SK-MEL-5 (cell line): ENCODE measurements around a stretch of chr7.

DNA sequence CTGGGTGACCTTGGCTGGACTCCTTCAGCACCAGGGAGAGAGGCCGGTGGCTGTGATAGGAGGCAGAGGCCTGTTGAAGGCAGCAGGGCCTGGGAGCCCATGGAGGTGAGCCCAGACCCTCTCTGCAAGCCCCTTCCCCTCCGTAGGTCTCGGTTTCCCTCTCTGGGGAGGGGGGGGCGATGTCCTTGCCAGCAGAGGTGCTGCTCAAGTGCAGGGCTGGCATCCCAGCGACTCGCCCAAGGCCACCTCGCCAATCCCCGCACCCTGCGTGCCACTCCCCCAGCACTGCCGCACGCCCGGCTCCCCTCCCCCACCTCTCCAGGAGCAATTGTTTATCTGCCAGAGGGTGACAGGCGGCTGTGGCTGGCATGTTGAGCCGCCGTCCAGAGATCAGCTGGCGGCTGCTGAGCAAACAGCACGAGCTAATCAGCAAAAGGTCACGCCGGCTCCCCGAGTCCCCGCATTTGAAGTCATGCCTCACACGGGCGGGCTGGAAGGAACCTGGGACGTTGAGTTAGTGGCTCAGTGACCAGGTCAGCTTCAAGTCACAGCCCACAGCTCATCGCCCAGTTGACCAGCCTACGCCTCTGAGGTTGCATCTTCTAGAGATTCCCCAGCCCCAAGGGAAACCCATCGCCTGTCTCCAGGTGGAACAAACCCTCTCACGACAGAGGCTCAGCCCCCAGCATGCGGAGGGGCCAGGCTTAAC lies 43.7 kb downstream of the ELFN1 start:
RAMPAGE:
- cytosol, long total RNA, result no peak
- long total RNA, result no peak
- nucleus, long total RNA, result no peak

DNA sequence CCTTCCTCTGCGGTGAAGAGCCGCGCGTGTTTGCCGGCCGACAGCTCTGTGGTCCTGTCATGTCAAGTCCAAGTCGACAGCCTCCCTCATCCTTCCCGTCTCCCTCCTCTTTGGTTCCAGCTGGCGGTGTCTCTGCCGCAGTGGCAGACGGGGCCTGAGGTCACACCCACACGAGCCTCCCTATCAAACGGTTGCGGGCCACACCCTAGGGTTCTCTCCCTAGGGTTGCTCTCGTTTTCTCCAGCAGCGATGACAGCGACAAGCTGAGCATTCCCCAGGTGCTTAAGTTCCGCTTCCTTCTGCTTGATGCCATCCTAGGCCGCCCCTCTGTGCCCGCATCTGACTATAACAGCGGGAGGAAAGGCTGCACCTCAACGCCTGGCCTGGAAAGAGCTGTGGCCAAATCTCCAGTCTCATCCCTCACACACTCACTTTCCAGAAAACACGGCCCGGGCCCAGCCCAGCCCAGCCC lies 185.0 kb downstream of the ELFN1 start:
RAMPAGE:
- cytosol, long total RNA, result no peak
- long total RNA, result no peak
- nucleus, long total RNA, result no peak

RAMPAGE:
- cytosol, long total RNA, result no peak
- long total RNA, result no peak
- nucleus, long total RNA, result no peak
Measured at GRCh38 chr7:1922065-1922800, 252.2 kb downstream of the ELFN1 start.

DNA sequence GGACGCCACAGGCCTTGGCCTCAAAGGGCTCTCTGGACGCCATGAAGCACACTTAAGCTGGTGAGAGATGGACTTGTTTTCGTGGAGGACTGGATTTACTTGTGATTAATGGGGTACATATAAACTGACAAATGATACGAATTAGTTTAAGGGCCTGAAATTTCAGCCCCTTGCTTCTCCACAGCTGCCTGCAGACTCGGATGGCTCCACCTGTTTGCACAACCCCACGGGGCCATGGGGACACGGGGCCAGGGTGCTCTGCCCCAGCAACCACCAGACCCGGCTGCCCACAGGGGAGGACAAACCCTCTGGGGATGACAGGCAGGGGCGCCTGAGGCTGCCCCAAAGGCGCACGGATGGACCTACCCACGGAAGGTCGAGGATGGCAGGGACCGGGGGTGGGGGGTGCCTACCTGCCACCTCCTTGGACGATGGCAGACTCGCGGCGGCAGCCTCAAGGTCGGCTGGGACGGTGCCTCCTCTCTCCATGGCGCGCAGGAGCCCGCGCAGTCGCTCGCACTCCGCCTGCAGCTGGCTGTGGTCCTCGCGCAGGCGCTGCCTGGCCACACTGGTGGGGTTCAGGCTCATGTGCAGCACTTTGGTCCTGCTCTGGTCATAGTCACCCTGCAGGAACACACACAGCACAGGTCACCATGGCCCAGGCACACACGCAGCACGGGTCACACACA lies 266.3 kb downstream of the ELFN1 start:
RAMPAGE:
- cytosol, long total RNA, result no peak
- long total RNA, result no peak
- nucleus, long total RNA, result no peak

GRCh38 chr7:1938317-1938920 lies 268.3 kb downstream of the ELFN1 start:
RAMPAGE:
- cytosol, long total RNA, result no peak
- long total RNA, result no peak
- nucleus, long total RNA, result no peak

DNA sequence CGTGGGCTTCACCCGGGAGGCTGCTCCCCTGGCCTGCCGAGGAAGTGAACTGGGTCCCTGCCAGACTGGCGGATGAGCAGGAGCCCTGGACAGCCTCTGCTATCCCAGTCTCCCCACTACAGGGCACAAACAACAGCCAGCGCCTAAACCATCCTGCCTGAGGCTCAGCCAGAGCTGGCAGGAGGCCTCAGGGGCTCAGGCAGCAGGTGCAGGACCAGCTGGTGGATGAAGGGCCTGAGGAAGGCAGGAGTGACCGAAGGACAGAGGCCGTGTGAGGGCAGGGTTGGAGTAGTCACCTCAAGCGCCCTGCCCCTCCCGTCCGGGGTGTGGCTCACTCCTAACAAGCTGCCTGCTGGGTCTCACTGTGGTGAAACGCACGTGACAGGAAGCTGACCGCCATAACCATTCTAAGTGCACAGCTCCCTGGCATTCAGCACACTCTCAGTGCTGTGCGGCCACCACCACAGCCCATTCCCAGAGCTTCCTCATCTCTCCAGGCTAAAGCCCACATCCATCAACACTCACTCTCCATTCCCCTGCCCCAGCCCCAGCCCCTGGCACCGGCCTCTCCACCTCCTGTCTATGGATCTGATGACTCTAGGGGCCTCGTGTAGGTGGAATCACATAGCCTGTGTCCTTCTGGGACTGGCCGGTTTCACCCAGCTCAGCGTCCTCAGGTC lies 281.1 kb downstream of the ELFN1 start:
RAMPAGE:
- cytosol, long total RNA, result no peak
- long total RNA, result no peak
- nucleus, long total RNA, result no peak

RAMPAGE:
- cytosol, long total RNA, result no peak
- long total RNA, result no peak
- nucleus, long total RNA, result no peak
Measured at GRCh38 chr7:2018567-2019249, 214.0 kb downstream of the MAD1L1 start.

GRCh38 chr7:2019342-2020495 lies 213.0 kb downstream of the MAD1L1 start:
RAMPAGE:
- cytosol, long total RNA, result no peak
- long total RNA, result no peak
- nucleus, long total RNA, result no peak

GRCh38 chr7:2084697-2085254 lies 148.0 kb downstream of the MAD1L1 start:
RAMPAGE:
- cytosol, long total RNA, result no peak
- long total RNA, result no peak
- nucleus, long total RNA, result no peak

GRCh38 chr7:2137906-2139033 lies 94.5 kb downstream of the MAD1L1 start:
RAMPAGE:
- cytosol, long total RNA, result no peak
- long total RNA, result no peak
- nucleus, long total RNA, result no peak

GRCh38 chr7:2299016-2299738 lies 15.1 kb downstream of the SNX8 start:
RAMPAGE:
- cytosol, long total RNA, result no peak
- long total RNA, result no peak
- nucleus, long total RNA, result no peak

DNA sequence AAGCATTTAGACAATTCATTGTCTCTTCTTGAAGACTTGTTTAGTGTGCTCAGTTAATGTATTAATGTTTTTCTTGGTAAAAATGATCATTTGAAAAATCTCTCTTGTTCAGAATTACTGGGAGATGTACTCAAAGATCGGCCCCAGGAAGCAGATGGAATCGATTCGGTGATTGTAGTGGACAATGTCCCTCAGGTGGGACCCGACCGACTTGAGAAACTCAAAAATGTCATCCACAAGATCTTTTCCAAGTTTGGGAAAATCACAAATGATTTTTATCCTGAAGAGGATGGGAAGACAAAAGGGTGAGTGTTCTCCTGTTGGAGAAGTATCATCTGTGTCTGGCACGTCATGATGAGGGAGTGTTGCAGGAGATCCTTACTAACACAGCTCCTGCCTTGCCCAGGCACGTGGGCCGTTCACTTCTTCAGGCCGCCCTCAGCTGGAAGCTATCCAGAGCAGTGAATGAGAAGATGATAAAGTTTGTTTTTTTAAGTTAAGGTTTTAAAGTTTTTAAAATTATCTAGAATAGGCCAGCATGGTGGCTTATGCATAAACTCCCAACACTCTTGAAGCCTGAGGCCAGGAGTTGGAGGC lies 6.1 kb downstream of the EIF3B start:
RAMPAGE:
- cytosol, long total RNA, result no peak
- long total RNA, result no peak
- nucleus, long total RNA, result no peak

RAMPAGE:
- cytosol, long total RNA, result no peak
- long total RNA, result no peak
- nucleus, long total RNA, result no peak
Measured at GRCh38 chr7:2508830-2509434, 10.6 kb upstream of the LFNG start.

DNA sequence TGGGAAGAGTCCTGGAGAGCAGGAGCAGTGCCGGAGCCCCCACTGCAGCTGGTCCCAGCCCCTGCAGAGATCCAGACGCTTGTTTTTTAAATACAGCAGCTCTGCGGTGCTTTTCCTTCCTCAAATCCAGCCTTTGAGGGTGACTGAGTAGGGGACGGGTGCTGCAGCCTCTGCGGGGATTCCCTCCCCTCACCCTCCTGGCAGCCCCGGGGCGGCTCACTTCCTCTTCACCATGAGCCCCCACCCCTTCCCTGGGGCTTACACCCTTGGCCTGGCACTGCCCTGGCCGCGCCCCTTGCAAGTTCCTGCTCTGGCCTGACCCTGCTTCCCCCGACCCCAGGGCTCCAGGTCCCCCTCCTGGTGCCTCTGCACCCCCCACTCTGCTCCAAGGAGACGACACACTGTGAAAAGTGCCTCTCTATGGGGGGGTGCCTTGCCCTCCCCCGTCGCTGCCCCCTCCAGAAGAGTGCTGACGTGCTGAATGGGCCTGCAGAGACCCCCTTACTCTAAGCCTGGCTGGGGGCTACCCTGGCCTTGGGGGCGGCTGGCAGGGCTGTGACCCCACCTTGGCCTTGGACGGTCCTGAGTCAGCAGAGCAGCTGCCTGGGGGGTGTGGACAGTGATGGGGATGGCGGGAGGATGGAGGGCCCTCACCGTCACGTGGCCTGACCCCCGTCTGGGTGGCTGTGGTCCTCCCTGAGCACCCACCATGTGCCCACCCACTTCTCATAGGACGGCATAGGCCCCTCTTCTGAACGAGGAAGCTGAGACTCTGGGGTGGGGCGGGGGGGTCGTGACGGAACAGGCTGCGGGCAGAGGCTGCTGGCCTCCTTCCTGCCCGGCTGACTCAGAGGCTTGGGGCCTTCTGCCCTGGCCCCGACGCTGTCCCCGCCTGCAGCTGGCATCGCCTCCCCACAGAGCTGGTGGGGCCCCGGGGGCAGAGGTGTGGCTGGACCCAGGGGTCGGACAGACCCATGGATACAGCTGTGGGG lies 9.8 kb downstream of the LFNG start:
RAMPAGE:
- cytosol, long total RNA, result no peak
- long total RNA, result no peak
- nucleus, long total RNA, result no peak

GRCh38 chr7:2539542-2540500 lies 15.5 kb downstream of the BRAT1 start:
RAMPAGE:
- cytosol, long total RNA, result no peak
- long total RNA, result no peak
- nucleus, long total RNA, result no peak

RAMPAGE:
- cytosol, long total RNA, result no peak
- long total RNA, result no peak
- nucleus, long total RNA, result no peak
Measured at GRCh38 chr7:2614178-2614607, 17.6 kb upstream of the TTYH3 start.

DNA sequence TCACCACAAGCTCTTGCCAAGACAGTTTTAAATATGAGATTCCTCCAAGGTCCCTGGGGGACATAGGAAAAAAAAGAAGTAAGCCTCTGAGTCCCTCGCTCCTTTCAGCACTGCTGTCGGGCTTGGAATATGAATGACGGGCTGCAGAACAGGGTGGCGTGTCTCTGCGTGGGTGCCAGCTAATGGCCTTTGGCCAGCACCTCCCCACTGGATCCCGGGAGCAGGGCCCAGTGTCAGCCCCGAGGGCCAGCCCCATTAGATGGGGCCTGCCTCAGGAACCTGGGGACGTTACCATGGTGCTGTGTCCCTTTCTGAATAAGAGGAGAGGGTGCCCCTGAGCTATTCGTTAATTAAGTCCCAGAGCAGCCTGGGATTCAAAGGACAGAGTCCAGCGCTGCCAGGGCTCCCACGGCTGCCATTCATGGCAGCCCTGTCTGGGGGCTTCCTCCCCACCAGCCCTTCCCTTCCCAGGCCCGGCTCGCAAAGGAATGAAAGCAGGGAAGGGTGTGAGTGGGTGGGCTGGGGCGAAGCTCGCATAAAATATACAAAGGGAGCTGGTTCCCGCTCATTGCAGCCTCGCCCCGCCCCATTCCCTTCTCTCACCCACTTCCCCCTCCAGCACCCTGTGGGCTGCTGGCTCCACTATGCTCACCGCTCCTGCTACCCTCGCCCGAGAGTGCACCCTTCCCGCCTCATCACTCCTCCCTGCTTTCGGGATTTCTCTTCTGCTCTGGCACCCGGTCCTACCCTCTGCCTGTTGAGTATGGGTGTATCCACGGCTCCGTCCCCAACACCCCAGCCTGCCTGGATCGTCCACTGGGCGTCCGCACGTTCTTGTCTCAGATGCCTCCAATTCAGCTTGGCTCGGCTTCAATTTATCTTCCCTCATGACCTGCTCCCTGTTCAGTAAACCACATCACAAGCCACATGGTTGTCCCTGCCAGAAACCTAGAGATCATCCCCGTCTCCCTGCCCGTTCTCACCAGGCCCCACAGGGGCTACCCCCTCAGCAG lies 14.6 kb upstream of the TTYH3 start:
RAMPAGE:
- cytosol, long total RNA, result no peak
- long total RNA, result no peak
- nucleus, long total RNA, result no peak

RAMPAGE:
- cytosol, long total RNA, result no peak
- long total RNA, result no peak
- nucleus, long total RNA, result no peak
Measured at GRCh38 chr7:2635565-2637095, 4.3 kb downstream of the TTYH3 start.

DNA sequence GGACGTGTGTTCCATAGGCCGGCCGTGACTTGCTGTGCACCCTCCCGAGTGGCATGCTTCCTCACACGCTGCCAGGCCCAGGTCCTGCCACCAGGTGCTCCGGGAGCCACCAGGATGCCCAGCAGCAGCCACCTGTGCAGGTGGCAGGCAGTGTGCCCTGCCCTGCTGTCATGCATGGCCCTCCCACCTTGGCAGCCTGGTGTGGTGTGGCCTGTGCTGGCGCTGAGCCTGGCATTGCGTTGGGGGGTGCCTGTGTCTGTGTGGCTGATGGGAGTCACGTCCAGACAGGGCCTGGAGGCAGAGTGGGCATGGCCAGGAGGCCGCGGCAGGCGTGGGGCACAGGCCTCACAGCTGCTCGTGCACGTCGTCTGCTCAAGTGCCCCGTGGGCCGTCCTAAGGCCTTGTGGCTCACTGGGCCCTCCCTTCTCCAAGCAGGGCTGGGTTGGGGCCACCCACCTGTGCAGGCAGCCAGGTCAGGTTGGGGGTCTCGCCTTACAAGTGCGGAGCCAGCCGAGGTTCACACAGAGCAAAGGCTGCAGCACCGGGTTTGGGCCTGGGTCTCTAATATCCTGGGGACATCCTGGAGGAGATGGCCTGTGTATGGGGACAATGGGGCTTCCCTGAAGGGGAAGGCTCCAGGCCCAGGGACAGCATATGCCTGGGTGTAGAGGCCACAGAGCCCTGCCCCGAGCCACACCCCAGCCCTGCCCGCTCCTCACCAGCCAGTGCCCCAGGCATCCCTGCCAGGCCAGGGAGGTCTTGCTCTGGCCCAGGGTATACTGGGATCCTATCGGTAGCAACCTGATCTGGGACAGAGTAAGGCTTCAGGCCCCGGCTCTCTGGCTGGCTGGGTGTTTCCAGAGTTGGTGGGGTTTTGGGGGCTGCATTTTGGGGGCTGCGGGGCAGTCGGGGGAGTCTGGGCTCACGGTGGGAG lies 8.9 kb downstream of the TTYH3 start:
RAMPAGE:
- cytosol, long total RNA, result no peak
- long total RNA, result no peak
- nucleus, long total RNA, result no peak

DNA sequence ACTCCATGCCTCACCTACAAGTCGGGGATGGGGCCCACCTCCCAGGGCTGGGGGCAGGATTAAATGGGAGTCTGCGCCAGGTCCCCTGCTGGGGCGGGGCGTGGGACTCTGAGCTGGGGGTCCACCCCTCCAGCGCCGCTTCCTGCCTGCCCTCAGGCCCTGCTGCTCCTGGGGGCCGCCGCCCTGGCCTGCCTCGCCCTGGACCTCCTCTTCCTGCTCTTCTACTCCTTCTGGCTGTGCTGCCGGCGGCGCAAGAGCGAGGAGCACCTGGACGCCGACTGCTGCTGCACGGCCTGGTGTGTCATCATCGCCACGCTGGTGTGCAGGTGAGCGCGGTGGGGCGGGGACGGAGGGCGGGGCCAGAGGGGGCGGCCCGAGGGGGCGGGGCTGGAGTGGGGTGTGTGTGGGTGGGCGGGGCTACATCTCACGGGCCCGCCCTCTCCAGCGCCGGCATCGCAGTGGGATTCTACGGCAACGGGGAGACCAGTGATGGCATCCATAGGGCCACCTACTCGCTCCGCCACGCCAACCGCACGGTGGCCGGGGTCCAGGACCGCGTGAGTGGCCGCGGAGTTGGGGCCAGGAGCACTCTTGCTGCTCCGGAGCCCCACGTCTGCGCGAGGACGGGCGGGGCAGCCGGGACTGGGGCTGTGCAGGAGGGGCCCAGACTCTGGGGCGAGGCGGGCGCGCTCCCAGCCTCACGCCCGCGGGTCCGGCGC lies 15.1 kb downstream of the TTYH3 start:
RAMPAGE:
- cytosol, long total RNA, result no peak
- long total RNA, result no peak
- nucleus, long total RNA, result no peak